Mucosa of descending colon (tissue), 1 donor: ENCODE measurements around a stretch of chr15.

- PRO-cap, result no peak
These were observed 44.8 kb downstream of the ANP32A start for GRCh38 chr15:68775943-68776310.

- PRO-cap, result no peak
These were observed 31.7 kb downstream of the ANP32A start for GRCh38 chr15:68788869-68789437.

DNA sequence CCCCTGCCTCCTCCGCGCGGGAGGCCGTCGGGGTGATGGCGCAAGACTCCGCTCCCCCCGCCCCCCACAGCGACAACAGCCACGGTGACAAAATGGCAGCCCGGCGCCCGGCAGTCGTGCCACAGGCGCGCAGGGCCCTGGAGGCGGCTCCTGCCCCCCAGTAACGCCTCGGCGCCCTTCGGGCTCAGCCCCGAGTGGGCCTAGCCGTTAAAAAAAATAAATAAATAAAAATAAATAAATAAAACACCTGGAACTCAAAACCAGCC, 2.9 kb downstream of the ANP32A start:
- PRO-cap, result no peak

- PRO-cap, result bidirectional peak, plus-strand start at chr15:68818592, minus-strand start at chr15:68818635; bidirectional peak, plus-strand start at chr15:68819133, minus-strand start at chr15:68819031
These were observed 2.0 kb downstream of the ANP32A start for GRCh38 chr15:68818349-68819370.

- PRO-cap, result bidirectional peak, plus-strand start at chr15:68820279, minus-strand start at chr15:68820147; bidirectional peak, plus-strand start at chr15:68820487, minus-strand start at chr15:68820430
These were observed 418 bp downstream of the ANP32A start for GRCh38 chr15:68820244-68820709.

DNA sequence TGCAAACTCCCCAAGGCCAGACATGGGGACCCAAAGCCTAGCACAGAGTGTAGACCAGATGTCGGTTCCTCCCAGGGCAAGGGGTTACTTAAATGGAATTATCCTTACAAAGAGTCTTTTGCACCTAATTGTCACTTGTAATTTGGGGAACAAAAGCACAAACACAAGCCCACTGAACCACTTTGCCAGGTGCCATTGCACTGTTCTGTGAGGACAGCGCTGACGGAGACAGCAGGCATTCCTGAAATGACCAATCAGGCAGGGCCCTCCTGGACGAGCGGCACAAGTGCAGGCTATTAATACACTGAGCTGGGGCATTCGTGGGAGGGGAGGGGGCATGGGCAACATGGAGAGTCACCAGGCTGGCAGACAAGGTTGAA, 45.4 kb downstream of the NOX5 start:
- PRO-cap, result no peak

DNA sequence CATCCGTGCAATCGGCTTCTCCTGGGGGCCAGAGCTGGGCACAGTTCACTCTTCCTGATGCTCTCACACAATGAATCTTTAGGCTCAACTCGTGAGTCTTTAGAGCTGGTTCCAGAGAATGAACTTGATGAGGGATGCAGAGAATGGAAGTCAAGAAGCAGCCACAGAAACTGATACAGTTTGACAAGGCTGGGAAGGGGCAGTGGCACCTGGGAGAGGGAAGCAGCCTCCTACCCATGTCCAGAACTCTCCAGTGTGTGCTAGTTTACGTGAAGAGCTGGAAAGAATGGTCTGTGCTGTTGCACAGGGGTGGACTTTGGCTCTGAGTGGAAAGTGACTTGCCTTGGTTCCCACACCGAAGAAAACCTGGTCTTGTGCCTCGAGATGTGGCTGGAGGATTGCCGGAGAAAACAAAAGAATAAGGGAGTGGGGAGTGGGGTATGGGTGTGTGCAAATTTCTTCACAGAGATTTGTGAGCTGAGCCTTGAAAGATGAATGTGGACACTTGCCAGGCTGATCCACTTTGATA, 38.0 kb downstream of the RPLP1 start:
- PRO-cap, result no peak

- PRO-cap, result no peak
These were observed 142.7 kb downstream of the RPLP1 start for GRCh38 chr15:69594999-69596035.

GRCh38 chr15:69758876-69759560, 306.4 kb downstream of the RPLP1 start:
- PRO-cap, result unidirectional peak, minus-strand start at chr15:69759155

- PRO-cap, result bidirectional peak, plus-strand start at chr15:69997171, minus-strand start at chr15:69997024; bidirectional peak, plus-strand start at chr15:69997369, minus-strand start at chr15:69997223
These were observed 100.6 kb downstream of the TLE3 start for GRCh38 chr15:69996919-69997700.

GRCh38 chr15:70063908-70064569, 33.7 kb downstream of the TLE3 start:
- PRO-cap, result no peak

DNA sequence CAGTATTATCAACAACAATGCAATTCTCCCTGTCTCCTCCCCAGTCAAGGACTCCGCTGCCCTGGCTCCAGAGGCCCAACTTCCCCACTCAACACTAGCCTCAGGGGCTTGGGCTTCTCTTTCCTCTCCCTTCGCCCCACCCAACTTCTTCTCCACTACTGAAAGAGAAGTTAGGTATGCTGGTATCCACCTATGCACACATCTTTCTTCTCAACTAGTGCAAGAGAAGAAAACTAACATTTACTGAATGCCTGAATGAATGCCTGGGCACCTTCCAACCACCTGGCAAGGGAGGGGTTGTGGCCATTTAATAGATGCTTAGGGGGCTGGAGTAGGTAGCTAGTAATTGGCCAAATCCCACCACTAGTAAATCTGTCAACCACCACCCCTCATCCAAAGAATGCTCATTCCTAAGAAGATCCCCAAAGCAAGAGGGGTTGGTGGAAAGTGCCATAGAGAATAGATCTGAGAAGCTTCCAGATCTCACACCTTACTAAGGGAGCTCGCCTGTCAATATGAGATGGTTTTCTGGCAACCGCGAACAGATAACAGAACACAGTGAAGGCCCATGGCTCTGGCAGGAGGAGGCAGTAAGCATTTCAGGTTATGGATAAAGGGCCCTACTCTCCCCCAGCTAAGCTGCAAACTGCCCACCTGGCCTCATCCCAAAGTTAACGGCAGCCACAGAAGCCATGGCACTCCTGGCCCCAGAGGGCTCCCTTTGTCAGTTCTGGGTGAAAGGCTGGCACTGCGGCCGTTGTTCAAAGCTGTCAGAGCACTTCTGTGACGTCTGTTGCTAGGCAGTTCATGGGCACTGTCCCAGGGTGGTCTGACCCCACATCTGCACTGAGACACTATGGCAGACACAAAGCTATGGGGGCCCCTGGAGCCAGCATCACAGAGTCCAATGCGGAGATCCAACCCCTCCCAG, 30.4 kb downstream of the TLE3 start:
- PRO-cap, result no peak

- PRO-cap, result bidirectional peak, plus-strand start at chr15:70096387, minus-strand start at chr15:70096162; bidirectional peak, plus-strand start at chr15:70096813, minus-strand start at chr15:70096737; bidirectional peak, plus-strand start at chr15:70097314, minus-strand start at chr15:70097112
These were observed 1.2 kb downstream of the TLE3 start for GRCh38 chr15:70096119-70097223.

DNA sequence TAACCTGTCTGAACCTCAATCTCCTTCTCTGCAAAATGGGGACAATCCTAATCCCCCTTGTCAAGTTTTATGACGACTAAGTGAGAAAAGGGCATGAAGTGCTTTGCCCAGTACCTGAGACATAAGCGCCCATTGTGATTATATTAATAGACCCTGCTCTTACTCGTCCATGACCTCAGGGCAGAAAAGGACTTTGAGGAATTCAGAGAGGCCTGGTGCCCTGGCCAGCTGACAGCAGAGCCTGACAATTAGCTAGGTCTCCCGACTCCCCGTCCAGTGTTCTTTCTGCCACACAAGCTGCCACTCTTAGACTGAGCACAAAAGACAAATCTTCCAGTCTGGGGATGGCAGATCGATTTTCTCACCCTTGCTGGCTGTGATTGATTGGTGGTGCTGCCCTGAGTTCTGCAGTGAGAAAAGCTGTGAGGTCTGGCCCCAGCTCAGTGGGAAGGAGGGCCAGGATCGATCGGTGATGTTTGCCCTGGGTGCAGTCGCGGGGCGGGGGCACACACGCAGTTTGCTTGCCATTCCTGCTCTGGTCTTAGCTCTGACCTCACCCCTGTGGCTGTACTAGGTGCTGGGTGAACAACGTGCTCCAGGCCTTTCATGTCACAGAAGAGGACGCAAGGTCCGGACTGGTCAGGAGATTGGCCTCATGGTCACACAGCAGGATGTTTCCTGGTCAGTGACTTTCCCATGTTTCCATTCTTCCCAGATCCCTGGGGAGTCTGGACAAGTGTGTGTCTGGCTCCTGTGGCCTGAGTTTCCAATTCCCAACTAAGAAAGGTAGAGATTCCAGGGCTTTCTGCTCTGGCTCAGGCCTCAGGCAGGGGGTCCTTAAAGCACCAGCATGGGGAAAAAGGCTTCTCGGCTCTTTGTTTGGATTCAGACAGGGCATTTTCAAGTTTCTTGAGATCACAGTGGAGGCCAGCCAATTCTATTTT, 67.4 kb upstream of the TLE3 start:
- PRO-cap, result no peak

DNA sequence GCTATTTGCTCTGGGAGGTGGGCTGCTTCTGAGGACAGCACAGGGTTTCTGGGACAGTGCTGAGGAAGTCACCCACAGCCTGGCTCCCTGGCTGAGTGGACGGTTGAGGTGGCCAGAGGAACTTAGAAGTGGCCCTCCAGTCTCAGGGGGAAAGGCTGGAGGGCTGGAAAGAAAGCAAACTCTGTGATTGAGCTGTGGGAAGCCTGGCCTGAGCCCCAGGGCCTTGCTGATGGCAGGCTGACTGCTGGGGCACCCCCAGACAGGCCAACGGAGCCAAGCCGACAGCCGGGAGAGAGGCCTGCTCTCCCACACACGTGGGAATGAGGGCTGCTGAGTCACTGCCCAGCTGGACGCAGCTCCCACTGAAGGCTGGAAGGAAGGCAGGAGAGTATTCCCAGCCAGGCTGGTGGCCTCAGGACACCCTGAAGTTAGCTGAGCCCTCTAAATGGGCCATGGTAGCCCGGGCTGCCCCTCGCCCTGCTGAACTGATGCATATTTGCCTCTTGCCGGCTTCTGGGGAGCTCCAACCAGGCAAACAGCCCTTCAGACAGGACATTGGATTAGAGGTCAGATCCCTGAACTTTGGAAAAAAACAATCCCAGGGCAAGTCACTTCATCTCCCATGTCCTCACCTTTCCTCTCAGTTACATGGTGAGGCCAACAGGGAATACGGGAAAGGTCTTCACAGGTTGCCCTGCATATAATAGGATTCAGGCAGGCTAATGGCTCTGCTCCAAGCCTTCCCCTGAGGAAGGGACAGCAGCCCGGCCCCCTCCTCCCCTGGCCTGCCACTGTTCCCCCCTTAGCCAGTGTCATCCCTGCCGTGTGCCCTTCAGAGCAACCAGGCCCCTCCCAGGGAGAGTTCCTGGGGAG, 98.1 kb upstream of the TLE3 start:
- PRO-cap, result no peak

DNA sequence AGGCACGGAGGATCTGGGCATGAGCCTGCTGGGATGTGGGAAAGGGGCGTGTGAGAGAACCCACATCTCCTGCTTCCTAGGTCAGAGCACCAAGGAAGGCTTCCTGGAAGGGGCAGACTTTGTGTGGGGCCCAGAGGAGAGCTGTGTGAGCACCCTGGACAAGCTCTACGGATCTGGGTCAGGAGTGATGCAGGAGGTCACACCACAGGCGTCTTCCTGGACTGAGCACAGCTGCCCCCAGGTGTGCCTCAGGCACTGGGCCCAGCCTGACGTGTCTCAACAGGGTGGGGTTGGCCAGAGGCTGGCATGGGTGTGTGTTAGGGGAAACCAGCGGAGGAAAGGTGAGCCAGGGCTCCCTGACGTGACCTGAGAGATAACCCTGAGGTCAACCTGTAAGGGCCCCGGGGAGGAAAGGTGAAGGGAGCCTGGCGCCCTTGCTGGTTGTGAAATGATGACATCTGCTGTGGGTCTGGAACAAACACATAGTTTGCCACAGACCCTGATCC, 100.1 kb upstream of the TLE3 start:
- PRO-cap, result no peak

- PRO-cap, result no peak
These were observed 279.3 kb upstream of the TLE3 start for GRCh38 chr15:70376738-70377639.

- PRO-cap, result bidirectional peak, plus-strand start at chr15:70474700, minus-strand start at chr15:70474499; unidirectional peak, plus-strand start at chr15:70475314
These were observed 288.4 kb downstream of the UACA start for GRCh38 chr15:70474650-70475652.

DNA sequence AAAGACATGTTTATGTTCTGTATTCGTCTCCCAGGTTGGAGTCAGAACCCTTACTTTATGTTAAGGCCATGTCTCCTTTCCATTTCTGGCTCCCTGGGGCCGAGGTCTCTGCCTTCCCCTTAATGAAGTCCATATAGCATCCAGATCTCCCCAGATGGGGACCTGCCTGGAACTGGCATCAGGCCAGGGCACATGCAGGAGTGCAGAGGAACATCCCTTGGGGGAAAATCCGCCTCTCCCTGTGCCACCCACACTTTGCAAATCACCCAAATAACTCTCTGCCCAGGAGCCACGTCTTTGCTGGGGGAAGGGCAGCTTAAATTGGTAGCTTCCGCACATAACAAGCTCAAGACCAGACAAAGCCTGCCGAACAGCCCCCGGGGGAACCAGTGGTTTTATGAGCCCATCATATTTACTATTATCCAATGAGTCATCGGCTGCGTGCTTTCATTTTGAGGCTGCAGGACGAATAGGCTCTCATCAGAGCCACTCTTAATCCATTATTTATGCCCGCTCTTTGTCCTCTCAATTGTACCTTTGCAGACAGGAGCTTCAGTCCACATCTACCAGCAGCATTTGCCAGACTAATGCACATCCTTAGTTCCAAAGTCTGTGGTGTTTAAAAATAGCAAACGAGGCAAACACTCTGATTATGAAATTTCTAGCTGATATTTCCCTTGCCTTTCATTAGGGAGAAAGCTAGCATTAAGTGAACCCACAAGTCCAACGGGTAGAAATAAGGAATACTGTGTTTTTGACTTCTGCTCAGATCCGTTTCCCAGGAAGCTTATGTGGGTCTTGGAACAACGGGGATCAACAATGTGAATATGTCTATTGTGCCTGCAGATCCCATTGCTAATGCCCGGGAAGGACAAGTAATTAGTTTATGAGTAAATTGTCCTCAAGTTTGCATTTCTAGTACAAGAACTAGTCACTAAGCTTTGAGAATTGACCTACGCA, 236.7 kb downstream of the UACA start:
- PRO-cap, result no peak

GRCh38 chr15:70559677-70560529, 203.5 kb downstream of the UACA start:
- PRO-cap, result no peak